ENCODE results near the gene MAP3K1.

GRCh38 chr5:56278286-56279039, 45.3 kb upstream of the ANKRD55 start:
- PRO-cap, result no peak

- PRO-cap, result no peak
Measured at GRCh38 chr5:56296297-56296670, 63.2 kb upstream of the ANKRD55 start.

- PRO-cap, result no peak
Measured at GRCh38 chr5:56319035-56319485, 85.9 kb upstream of the ANKRD55 start.

- PRO-cap, result unidirectional peak, minus-strand start at chr5:56482490; unidirectional peak, minus-strand start at chr5:56482571
Measured at GRCh38 chr5:56481988-56482744, 249.0 kb upstream of the ANKRD55 start.

DNA sequence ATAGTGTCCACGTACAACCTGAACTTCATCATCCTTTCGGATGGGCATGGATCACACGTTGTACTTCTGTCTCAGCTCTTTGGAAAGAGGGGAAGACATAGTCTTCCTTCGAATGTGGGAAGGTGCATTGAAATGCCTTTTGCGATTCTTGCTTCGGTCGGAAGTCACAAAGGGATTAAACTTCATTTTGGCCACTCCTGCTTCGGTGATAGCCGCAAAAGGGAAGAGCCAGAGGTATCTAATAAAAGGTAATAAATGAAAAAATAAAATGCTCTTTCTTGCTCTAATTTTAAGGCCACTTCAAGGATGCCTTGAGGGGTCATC, 271.7 kb upstream of the ANKRD55 start:
- PRO-cap, result no peak

DNA sequence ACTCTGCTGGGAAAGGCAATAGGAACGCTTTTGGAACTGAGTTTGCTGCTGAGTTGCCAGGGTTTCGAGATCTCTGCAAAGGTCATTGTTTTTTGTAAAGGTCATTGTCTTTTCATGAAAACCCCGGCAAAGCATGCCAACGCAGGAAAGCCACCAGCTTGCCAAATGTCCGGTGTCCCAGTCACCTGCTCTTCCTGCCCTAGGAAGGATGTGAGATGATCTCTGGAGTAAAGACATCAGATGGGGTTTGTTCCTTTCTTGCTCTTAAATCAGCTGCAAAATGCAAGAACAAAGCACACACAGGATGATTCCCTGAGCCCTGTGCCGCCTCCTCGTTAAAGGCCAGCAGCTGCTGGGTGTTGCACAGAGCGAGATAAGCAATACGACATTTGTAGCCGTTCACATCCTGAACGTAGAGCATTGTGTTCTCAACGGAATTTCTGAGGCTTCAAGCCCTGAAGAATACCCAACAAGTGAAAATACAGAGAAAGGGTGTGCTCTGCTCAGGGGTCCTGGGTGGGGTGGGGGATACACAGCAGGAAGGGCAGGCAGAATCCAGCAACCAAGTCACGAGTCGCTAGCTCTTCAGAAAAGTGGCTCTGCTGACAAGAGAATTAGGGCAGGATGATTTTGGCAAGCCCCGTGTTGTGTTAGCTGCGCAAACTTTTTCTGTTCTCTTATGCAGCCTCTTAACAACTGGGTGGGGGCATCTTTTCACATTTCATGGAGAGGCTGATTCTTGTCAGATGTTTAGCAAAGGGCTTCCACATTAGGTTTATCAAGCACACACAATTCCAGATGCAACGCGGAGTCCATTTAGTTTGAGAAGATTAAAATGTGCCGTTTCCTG, 229.2 kb upstream of the MAP3K1 start:
- PRO-cap, result no peak

- PRO-cap, result no peak
Measured at GRCh38 chr5:56637257-56637750, 178.0 kb upstream of the MAP3K1 start.

- PRO-cap, result bidirectional peak, plus-strand start at chr5:56815571, minus-strand start at chr5:56815214
Measured at GRCh38 chr5:56814819-56815675, at the start of gene MAP3K1. Gene MAP3K1, plus strand, starts transcription at chr5:56815549.

DNA sequence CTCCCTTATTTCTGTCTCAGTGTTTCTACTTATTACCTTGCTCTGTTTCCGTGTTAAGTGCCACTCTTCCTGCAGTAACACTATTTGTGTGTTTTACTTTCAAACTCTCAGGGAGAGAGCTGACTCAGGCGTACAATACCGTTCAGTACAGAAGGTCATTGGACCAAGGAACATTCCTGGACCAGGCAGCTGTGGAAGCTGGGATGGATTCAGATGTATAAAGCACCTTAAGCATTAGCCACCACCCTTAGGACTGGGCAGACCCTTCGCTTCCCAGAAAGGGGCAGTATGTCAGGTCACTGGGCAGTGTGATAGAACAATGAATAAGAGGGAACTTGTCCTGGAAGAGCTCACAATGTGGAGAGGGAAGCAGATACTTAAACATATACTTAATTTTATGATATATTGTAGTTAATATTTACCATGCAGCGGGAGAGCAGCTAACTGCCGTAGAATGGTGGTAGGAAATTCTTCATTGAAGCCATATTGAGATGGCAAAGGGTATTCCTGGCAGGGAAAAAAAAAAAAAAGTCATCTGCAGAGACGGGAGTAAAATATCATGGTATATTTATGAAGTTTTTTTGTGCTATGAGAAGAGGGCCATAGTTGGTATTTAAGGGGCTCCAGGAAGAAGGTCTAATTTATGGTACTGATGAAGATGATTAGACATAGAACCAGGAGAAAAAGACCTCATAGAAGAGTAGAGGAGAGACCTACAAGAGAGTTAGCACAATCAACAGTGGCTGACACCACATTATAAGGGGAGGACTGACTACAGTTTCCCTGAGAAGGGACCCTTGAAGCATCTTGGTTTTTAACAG, 36.4 kb downstream of the MAP3K1 start:
- PRO-cap, result no peak

- PRO-cap, result no peak
Measured at GRCh38 chr5:56893546-56894231, 15.7 kb upstream of the SETD9 start.

DNA sequence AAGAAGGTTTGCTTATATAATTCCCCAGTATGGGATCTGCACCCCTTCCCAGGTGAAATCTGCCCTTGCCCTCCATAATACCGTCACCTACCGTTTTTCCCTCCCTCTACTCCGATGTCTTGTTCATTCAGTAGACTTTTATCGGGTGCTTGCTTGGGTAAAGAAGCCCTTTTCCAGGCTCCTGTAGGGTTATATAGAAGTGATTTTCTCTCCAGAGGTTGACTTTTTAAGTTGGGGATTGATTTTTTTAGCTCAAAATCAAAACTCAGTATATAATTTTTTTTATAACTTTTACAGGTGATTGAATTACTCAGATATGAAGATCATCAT, 1.3 kb downstream of the GPBP1 start:
- PRO-cap, result bidirectional peak, plus-strand start at position 133 of the sequence, minus-strand start at position 113 of the sequence

DNA sequence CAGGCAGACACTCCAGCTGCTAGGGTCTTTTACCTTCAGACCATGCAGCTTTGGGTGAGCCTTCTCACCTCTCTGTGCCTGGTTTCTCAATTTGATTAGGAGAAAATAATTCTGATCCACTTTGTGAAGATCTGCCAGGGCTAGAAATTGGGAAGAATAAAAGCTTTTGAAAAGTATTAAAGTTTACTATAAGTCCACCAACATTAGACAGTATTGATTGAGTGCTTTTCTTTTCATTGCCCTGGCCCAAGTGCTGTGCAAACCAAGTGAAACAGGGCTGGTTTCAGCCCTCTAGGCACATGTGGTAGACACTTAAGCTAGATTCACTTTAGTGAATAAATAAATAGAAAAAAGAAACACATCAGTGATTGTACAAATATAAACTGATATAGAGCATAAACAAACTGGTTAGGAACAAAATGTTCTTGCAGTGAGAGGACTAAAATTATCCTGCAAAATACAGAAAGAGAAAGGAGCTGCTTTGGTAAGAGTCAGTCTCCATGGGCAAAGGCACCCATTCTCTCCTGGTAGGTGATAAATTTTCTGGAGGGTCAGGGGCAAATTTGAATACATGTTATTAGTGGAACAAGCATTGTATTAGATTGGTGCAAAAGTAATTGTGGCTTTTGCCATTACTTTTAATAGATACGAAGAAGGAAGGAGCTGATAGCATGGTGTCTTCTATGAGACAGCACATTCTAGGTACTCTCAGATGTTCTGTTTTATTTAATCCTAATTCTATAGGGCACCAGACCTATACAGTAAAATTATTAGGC, 29.7 kb downstream of the ACTBL2 start:
- PRO-cap, result no peak

- PRO-cap, result no peak
Measured at GRCh38 chr5:57566794-57567388, 84.3 kb upstream of the ACTBL2 start.

- PRO-cap, result no peak
Measured at GRCh38 chr5:57841514-57842539, 359.2 kb upstream of the ACTBL2 start.

- PRO-cap, result no peak
Measured at GRCh38 chr5:58273505-58274097, 186.3 kb downstream of the PLK2 start.

- PRO-cap, result no peak
Measured at GRCh38 chr5:58446033-58446440, 13.8 kb downstream of the PLK2 start.

DNA sequence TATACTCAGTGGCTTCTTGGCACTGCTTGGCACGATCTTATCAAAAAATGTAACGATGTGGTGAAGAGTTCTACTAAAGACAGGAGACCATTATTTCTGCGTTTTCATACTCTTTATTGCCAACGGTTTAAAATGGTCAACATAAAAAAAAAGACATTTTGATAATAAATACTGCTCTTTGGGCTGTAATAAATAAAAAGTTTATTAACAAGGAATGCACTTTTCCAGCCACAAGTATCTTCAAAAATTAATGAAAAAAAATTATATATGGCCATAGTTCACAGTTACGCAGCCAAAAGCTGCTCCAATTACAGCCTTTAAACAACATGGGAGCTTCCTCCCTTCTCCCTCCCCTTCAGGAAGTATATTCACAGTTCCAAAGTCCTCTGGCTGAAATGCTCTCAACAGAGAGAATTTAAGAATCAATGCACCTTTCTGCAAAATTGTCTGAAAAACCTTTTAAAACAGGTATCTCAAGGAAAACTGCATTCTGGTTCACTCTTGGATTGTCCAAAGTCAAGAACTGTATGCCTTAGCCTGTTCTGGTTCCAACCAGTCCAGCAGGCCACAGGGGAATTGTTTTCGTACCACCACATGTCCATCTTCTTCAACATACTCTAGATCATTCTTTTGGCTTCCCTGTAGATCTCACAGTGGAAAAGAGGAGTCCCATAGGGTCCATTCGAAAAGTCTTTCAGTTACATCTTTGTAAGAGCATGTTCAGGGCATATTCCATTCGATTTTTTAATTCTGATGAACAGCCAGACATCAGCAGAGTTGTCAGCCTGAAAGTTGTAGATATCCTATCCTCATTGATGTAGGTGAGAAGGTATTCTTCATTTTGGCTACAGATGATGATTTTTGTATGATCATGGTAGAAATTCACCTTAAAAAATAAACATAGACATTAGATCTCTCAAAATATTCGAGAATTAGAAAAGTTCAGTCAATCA, 5.7 kb downstream of the PLK2 start:
- PRO-cap, result no peak

DNA sequence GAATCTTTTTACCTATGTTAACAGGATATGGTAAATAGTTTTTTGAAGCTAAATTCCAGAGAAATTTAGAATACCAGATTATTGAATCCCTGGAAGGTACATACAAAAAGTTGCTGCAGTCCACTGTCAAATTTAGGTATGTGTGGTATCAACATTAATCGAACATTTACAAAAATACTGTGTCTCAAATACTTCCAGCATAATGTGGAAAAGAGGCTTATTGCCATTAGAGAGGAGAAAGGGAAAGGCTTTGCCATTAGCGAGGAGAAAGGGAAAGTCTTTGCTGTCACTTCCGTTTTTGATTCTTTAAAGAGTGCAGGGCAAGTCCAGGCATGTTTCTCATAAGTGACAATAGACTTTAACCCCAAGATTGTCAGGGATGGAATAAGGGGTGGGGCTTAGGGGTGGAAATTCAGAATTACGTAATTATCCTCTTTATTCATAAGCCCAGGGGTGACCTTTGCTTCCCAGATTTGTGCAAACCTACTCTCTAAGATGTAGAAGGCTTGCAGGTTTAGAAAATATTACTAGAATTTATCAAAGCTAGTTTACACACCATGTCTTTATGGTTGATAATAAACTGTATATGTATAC, 2.2 kb upstream of the PLK2 start:
- PRO-cap, result unidirectional peak, minus-strand start at position 343 of the sequence

- PRO-cap, result no peak
Measured at GRCh38 chr5:58922312-58923209, 339.7 kb downstream of the RAB3C start.

GRCh38 chr5:58936786-58937870, 354.3 kb downstream of the RAB3C start:
- PRO-cap, result no peak